NCI-H460 (cell line): ENCODE measurements around a stretch of chr17.

GRCh38 chr17:48265552-48266271 lies 158.1 kb downstream of the SNX11 start:
RAMPAGE:
- cytosol, long total RNA, result no peak
- long total RNA, result no peak
- nucleus, long total RNA, result no peak

RAMPAGE:
- cytosol, long total RNA, result no peak
- long total RNA, result no peak
- nucleus, long total RNA, result no peak
These were observed 119.1 kb downstream of the SKAP1 start for GRCh38 chr17:48310692-48311489.

GRCh38 chr17:48551528-48552822 lies 7.1 kb upstream of the HOXB2 start:
RAMPAGE:
- cytosol, long total RNA, result no peak
- long total RNA, result no peak
- nucleus, long total RNA, result no peak

DNA sequence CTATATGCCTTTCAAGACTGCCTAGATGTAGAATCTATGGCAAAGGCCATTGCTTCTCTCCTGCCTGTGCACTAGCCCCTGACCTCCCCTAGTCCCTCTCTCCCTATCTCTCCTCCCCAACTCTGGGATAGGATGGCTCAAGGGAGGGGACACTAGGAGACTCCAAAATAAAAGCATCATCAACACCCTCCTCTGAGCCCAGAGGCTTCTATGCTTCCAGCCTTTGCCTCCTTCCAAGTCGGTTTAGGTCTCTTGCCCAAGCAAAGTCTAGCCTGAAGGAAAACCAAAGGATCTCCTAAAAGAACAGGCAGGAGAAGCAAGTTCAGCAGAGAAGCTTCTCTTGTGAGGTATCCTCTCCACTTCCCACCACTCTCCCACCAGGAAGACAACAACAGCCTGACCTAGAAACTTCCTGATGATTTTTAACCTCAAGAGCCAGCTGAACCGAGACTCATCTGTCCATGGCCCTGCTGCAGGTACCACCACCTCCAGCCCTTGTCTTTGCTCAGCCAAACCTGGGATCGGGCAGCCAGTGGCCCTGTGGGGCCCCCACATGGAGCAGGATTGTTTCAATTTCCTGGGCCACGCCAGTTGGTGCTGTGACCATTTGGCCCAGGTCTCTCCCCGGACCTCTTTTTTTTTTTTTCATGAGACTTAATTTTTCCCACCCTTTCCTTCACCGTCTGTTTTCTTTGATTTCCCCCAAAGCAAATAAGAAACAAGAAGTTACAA lies 8.1 kb upstream of the HOXB2 start:
RAMPAGE:
- cytosol, long total RNA, result no peak
- long total RNA, result no peak
- nucleus, long total RNA, result no peak

RAMPAGE:
- cytosol, long total RNA, result no peak
- long total RNA, result no peak
- nucleus, long total RNA, result no peak
These were observed 2.4 kb downstream of the HOXB4 start for GRCh38 chr17:48575502-48576383.

DNA sequence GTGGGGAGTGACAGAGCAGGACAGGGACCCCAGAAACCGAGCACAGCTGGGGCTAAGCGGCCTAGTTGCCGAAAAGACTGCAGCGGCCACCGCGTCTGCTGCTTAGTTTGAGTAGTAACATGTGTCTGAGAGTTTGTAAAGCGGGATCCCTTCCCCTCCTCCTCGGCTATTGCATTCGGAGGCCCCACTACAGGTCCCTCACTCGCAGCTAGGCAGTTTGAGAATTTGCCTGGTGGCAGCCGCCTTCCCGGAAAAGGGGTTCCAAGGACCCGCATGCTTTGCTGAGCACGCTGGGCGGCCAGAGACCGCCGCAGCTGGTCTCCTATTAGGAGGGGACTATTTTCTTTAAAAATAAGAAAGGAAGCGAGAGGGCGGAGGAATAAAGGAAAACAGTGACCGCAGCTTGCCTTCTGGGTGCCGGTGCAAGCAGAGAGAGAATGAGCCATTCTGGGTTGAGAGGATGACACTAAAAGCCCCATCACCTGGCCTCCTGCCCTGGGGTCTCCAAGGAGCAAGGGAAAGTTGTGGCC lies 1.1 kb upstream of the HOXB5 start:
RAMPAGE:
- cytosol, long total RNA, result no peak
- long total RNA, result no peak
- nucleus, long total RNA, result no peak

RAMPAGE:
- cytosol, long total RNA, result no peak
- long total RNA, result no peak
- nucleus, long total RNA, result no peak
These were observed 582 bp upstream of the HOXB8 start for GRCh38 chr17:48615653-48616095.

DNA sequence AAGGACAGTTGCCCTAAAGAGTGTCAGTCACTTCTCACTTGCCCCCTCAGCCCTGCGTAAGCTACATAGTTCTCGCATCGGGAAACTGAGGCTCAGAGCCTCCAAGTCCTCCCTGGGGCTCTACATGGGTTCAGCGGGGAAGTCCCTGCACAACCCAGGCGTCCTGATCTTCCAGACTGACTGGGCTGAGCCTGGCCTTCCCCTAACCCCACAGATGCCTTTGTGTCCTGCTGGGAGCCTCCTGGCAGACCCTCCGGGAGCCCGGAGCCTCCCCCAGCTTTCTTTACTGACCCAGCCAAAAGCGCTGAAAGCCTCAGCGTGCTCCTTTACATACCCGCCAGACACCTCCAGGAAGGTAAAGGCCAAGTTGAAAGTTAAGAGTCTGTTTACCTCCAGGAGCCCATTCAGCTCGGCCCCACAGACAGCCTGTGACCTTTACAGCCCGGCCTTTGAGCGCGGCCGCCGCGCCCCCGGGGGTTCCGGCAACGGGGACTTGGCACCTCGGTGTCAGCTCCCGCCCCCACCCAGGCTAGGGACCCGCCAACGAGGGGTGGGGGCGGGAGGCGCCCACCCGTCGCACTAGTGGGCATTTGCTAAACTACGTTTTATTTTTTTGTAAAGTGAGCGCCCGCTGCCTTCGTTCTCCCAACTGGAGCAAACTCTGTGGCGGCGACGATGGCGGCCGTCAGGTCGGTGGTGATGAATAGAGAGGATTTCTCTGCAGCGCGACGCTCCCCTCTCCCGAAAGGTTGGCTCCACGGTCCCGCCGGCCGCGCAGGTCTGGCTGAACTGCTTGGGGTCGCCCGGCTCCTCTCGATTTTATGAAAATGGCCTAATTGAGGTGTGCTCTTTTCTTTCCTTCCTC lies 4.5 kb upstream of the HOXB13 start:
RAMPAGE:
- cytosol, long total RNA, result no peak
- long total RNA, result no peak
- nucleus, long total RNA, result no peak

DNA sequence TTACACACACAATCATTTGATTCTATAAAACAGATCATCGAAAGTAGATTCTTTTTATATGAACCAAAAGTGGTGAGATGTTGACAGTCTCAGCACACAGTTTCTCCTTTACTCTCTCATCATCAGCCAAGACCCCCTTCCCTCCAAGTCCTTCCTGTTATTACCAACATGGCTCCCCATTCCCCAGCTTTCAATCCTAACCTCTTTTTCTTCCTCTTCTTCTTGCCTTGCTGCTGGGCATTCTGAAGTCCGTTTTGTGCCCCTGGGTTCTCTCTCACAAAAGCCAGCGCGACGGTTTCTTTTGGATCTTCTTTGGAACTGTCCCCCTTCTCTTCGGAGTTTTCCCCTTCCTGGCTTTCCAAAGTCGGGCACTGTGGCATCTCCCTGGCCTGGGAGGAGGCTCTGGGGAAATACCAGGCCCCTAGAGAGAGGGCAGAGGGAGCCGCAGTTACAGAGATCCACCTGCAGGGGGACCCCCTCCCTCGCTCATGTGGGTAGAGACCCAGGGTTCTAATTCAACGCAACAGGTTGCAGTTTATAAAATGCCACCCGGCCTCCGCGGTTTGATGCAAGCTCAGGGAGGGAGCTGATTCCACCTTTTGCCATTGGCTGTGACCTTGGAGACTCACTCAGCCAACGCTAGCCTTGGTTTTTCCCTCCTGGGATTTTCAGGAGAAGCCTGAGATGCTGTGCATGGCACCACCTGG lies 12.3 kb downstream of the TTLL6 start:
RAMPAGE:
- cytosol, long total RNA, result no peak
- long total RNA, result no peak
- nucleus, long total RNA, result no peak

DNA sequence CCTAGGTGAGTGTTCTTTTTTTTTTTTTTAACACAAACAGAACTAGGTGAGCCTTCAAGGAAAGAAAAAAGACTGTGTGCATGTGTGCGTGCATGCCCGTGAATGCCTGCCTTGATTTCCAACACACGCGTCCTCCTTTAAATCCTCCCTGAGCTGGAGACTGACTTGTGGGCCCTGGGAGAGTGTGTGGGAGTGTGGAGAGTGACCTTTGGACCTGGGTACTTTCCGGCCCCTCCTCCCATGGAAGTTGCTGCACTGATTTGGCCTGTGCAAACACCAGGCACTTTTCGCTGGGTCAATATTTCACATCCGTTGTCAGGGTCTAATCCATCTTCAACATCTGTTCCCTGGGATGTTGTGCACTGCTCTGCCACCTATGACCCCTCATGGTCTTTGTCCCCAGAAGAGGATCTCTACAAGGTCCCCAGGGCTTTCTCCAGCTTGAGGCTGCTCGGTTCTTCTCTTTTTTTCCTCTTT lies 21.0 kb upstream of the ATP5MC1 start:
RAMPAGE:
- cytosol, long total RNA, result no peak
- long total RNA, result no peak
- nucleus, long total RNA, result no peak

DNA sequence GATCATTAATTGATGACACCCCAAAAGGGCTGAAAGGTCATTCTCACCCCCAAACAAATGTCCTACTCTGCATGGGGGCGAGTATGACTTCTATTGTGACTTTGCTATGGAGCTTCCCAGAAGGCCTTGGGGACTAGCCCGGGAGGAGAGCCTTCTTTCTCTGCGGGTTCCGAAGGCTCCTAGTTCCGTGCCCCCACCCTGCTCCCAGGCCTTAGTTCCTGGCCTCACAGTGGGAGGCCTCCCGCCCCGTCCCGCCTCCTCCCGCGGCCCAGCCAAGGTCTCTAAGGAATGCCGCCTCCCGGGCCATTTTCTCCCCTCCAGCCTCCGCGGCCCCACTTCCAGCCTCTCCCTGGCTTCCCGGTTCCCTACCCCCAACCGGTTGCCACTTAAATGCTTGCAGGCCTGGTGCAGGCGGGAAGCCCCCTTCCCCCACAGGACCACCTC lies 16.0 kb downstream of the IGF2BP1 start:
RAMPAGE:
- cytosol, long total RNA, result no peak
- long total RNA, result no peak
- nucleus, long total RNA, result no peak

DNA sequence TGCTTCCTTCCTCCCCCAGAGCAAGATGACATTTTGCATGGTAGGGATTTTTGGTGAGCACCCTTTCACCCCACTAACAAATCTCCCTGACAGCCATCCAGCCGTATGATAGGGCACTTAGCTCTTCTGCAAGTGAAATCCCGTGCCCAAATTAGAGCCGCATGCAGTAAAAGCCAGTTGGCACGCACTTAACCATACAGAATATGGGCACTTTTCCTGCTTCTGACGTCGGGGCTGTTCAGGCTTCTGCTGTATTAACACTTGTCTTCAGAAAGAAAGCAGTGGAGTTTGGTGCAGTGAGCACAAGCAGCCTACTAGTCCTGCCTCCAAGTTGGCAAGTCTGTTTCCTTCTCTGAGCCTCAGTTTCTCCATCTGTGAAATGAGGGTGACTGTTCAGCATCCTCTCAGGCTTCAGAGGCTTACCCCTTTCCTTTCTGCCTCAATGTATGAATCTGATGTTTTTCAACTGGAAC lies 18.7 kb downstream of the IGF2BP1 start:
RAMPAGE:
- cytosol, long total RNA, result no peak
- long total RNA, result no peak
- nucleus, long total RNA, result no peak

RAMPAGE:
- cytosol, long total RNA, result no peak
- long total RNA, result no peak
- nucleus, long total RNA, result no peak
These were observed 18.6 kb downstream of the GNGT2 start for GRCh38 chr17:49191470-49192393.

RAMPAGE:
- cytosol, long total RNA, result no peak
- long total RNA, result no peak
- nucleus, long total RNA, result no peak
These were observed 8.7 kb downstream of the ABI3 start for GRCh38 chr17:49218758-49219974.

DNA sequence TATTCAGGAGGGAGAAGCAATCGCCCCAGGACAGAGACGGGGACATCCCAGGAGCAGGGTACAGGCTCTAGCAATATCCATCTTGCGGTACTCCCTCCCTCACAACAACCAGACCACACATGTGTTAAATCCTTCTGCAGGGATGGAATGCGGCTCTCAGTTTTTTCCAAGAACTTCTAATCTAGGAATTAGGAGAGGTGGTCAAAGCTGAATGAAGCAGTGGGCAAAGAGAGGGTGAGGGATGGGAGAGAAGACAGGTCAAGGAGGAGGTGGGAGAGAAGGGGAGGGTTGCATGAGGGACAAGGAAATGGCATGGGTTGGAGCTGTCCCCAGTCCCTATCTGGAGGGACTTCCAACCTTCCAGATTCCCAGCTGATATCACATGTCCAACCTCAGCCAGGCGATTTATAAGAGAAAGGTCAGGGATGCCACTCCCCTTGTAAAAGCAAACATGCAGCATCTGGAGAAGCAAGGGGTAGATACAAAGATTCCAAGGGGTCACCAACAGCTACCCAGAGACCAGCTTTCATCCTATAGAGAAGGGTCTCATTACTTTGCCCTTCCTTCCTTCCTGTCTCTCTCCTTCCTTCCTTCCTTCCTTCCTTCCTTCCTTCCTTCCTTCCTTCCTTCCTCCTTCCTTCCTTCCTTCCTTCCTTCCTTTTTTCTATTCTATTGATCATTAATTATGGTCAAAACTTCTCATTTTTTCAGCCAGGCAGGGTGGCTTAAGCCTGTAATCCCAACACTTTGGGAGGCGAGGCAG lies 2.7 kb downstream of the PHOSPHO1 start:
RAMPAGE:
- cytosol, long total RNA, result no peak
- long total RNA, result no peak
- nucleus, long total RNA, result no peak

RAMPAGE:
- cytosol, long total RNA, result no peak
- long total RNA, result no peak
- nucleus, long total RNA, result no peak
These were observed 29.7 kb upstream of the PHOSPHO1 start for GRCh38 chr17:49260016-49260993.

DNA sequence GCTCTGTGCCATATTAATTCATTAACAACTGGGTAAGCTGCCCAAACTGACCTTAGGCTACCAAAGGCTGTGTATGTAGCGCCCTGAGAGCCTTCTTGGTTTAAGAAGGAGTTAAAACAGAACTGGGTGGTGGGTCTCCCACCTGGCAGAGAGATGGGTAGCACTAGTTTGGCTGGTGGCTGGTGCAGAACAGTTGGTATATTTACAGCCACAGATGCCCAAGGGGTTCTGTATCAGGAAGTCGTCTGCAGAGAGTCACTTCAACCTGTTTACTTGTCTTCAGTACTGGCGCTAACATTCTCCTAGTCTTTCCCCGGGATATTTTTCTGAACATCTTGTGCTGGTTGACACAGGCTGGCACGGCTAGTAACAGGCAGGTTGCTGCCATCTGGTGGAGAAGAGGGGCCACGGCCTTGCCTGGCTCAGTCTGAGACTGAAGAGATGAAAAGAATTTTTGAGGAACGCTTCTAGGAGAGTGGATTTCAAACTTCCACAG lies 19.8 kb downstream of the PHB1 start:
RAMPAGE:
- cytosol, long total RNA, result no peak
- long total RNA, result no peak
- nucleus, long total RNA, result no peak

GRCh38 chr17:49396349-49396682 lies 18.4 kb downstream of the PHB1 start:
RAMPAGE:
- cytosol, long total RNA, result no peak
- long total RNA, result no peak
- nucleus, long total RNA, result no peak

RAMPAGE:
- cytosol, long total RNA, result no peak
- long total RNA, result no peak
- nucleus, long total RNA, result no peak
These were observed 13.1 kb downstream of the NGFR start for GRCh38 chr17:49508117-49508649.

DNA sequence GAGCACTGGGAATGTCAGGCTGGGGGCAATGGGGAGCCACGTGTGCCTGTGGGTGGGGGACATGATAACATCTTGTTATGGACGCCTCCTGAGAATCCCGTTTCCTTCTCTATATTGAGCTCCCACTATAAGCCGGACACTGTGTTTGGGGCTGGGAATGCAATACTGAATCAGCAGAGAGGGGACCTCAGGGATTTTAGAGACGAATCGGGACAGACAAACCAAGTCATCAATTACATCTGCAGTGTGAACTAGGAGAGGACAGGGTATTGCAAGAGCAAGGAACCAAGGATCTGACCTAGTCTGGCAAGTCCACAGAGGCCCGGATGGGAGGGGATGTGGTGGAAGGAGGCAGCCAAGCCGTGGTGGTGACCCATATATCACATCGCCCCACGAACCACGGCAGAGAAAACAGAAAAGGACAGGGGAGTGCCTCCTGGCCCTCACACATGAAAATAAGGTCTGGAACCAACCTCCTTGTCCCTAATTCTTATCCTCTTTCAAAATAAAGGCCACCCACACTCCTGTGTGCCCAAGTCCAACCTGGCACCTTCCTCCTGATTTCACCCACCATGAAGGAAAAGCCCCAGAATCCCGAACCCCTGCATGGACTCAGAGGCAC lies 28.1 kb upstream of the NXPH3 start:
RAMPAGE:
- cytosol, long total RNA, result no peak
- long total RNA, result no peak
- nucleus, long total RNA, result no peak